Endothelial cell of umbilical vein (primary cell): ENCODE results near the gene ZNF133.

- PRO-cap: no peak
CAGE:
- cytosol, long polyA minus RNA: no peak
- cytosol, long polyA plus RNA: no peak
- long polyA plus RNA: no peak
- nucleus, long polyA minus RNA: no peak
- nucleus, long polyA plus RNA: no peak
Measured at GRCh38 chr20:17959424-17959987, 9.1 kb downstream of the SNX5 start.

GRCh38 chr20:17969713-17970421, 1.0 kb downstream of the MGME1 start:
- PRO-cap: bidirectional peak, plus-strand start at chr20:17970029, minus-strand start at chr20:17969916
CAGE:
- cytosol, long polyA minus RNA: start-site peak on the plus strand at chr20:17969962-17970074, 51 reads
- cytosol, long polyA plus RNA: start-site peak on the plus strand at chr20:17969972-17970084, 224 and 213 reads in 2 replicates
- long polyA plus RNA: start-site peak on the plus strand at chr20:17969952-17970059, 275 and 340 reads in 2 replicates
- nucleus, long polyA minus RNA: start-site peak on the minus strand at chr20:17969906-17970366, 36 reads
- nucleus, long polyA plus RNA: start-site peak on the plus strand at chr20:17969969-17970448, 295 and 311 reads in 2 replicates

- PRO-cap: no peak
CAGE:
- cytosol, long polyA minus RNA: no peak
- cytosol, long polyA plus RNA: no peak
- long polyA plus RNA: no peak
- nucleus, long polyA minus RNA: no peak
- nucleus, long polyA plus RNA: no peak
Measured at GRCh38 chr20:18252536-18253689, 35.4 kb upstream of the ZNF133 start.

DNA sequence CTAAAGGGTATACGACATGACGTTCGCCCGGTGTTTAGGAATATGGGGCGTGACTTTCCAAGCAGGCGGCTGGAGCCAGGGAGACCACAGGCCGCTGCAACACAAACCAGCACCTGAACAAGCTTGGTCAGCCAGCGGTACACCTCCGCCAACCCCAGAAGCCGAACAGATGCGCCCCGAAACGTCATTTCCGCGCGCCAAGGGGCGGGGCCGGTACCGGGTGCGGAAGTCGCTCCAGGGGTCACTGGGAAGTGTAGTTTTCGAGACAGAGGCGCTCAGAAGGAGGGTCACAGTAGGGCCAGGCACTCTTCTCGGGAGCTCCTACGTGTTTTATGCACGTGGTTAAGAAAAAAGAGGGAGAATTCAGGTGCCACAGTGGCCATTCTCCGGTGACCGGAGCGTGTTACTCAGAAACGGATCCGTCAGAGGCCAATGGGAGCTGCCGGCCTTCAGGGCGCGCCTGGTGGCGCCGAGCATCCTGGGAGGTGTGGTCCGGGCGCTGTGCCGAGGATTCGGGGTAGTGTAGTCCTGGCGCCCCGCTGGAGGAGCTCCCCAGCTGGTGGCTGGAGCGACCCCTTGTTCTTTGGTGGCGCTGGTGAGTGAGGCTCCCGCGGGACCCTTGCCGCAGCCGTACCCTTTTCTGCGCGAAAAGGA, at the start of gene ZNF133:
Gene ZNF133, plus strand, starts transcription at position 518 of the 654 bp plus-strand sequence.
- PRO-cap: bidirectional peak, plus-strand start at position 268 of the sequence, minus-strand start at position 171 of the sequence; bidirectional peak, plus-strand start at position 518 of the sequence, minus-strand start at position 424 of the sequence
CAGE:
- cytosol, long polyA minus RNA: start-site peak on the plus strand centred at position 513 of the sequence, 22 bp wide, 32 reads
- cytosol, long polyA plus RNA: no peak
- long polyA plus RNA: no peak
- nucleus, long polyA minus RNA: start-site peak on the plus strand centred at position 523 of the sequence, 48 bp wide, 283 reads
- nucleus, long polyA plus RNA: no peak

GRCh38 chr20:18388728-18389362, 78.0 kb downstream of the DZANK1 start:
- PRO-cap: no peak
CAGE:
- cytosol, long polyA minus RNA: no peak
- cytosol, long polyA plus RNA: no peak
- long polyA plus RNA: no peak
- nucleus, long polyA minus RNA: no peak
- nucleus, long polyA plus RNA: no peak

- PRO-cap: no peak
CAGE:
- cytosol, long polyA minus RNA: no peak
- cytosol, long polyA plus RNA: no peak
- long polyA plus RNA: no peak
- nucleus, long polyA minus RNA: no peak
- nucleus, long polyA plus RNA: no peak
Measured at GRCh38 chr20:18739530-18739792, 74.1 kb upstream of the SCP2D1 start.

DNA sequence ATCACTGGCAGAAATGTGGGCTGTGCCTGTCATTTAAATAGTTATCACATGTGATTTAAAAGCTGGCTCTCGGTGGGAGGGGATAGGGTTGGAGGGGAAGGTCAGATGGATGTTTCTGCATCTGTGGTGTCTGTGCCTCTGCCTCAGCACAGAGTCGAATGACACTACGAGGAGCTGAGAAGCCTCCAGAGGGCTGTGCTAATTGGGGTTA, 73.7 kb upstream of the SCP2D1 start:
- PRO-cap: no peak
CAGE:
- cytosol, long polyA minus RNA: no peak
- cytosol, long polyA plus RNA: no peak
- long polyA plus RNA: no peak
- nucleus, long polyA minus RNA: no peak
- nucleus, long polyA plus RNA: no peak

GRCh38 chr20:18795465-18795728, 18.2 kb upstream of the SCP2D1 start:
- PRO-cap: no peak
CAGE:
- cytosol, long polyA minus RNA: no peak
- cytosol, long polyA plus RNA: no peak
- long polyA plus RNA: no peak
- nucleus, long polyA minus RNA: no peak
- nucleus, long polyA plus RNA: no peak

- PRO-cap: no peak
CAGE:
- cytosol, long polyA minus RNA: no peak
- cytosol, long polyA plus RNA: no peak
- long polyA plus RNA: no peak
- nucleus, long polyA minus RNA: no peak
- nucleus, long polyA plus RNA: no peak
Measured at GRCh38 chr20:19049166-19049864, 163.1 kb upstream of the SLC24A3 start.

DNA sequence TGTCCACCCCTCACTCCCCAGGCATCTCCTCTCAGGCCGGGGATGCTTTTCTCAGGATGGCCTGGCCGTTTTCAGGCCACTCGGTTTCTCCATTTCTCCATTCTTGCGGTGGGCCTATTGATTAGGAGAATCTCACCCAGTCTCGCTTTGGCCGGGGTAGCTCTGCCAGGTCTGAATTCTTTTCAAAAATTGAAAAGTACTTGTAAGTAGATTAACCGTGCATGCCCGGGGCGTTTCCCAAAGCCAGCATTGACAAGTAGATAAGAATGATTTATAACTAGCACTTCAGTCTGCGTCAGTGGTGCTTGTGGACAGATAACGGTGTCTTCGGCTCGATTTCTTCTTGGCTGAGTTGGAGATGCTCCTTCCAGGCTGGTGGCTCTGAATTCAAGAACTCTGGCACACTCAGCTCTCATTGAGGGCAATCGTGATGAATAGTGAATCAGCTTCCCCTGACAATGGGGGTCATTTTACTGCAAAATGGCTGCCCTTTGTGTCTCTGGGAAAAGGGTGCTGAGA, 29.0 kb downstream of the SLC24A3 start:
- PRO-cap: no peak
CAGE:
- cytosol, long polyA minus RNA: no peak
- cytosol, long polyA plus RNA: no peak
- long polyA plus RNA: no peak
- nucleus, long polyA minus RNA: no peak
- nucleus, long polyA plus RNA: no peak

DNA sequence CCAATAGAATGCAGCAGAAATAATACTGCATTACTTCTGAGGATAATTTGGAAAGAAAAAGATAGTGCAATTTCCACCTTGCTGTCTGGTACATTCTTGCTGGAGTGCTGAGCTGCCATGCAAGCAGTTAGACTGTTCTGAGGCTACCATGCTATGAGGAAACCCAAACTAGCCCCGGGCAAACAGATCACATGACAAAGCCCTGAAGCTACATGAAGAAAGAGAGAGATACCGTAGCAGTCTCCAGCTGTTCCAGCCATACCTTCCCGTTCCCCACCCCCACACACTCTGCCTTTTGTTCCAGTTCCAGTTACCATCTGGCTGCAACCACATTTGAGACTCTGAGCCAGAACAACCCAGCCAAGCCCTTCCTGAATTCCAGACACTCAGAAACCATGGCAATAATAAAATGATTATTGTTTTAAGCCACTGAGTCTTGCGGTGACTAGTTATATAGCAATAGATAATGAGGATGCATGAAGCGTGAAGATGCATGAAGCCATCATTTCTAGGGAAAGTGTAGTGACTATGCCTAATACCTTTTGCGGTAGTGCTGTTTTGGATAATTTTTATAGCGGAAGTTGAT, 28.2 kb downstream of the RIN2 start:
- PRO-cap: bidirectional peak, plus-strand start at position 459 of the sequence, minus-strand start at position 290 of the sequence
CAGE:
- cytosol, long polyA minus RNA: no peak
- cytosol, long polyA plus RNA: no peak
- long polyA plus RNA: no peak
- nucleus, long polyA minus RNA: start-site peak on the minus strand centred at position 147 of the sequence, 17 bp wide, 16 reads; start-site peak on the minus strand centred at position 290 of the sequence, 60 bp wide, 13 reads
- nucleus, long polyA plus RNA: no peak

DNA sequence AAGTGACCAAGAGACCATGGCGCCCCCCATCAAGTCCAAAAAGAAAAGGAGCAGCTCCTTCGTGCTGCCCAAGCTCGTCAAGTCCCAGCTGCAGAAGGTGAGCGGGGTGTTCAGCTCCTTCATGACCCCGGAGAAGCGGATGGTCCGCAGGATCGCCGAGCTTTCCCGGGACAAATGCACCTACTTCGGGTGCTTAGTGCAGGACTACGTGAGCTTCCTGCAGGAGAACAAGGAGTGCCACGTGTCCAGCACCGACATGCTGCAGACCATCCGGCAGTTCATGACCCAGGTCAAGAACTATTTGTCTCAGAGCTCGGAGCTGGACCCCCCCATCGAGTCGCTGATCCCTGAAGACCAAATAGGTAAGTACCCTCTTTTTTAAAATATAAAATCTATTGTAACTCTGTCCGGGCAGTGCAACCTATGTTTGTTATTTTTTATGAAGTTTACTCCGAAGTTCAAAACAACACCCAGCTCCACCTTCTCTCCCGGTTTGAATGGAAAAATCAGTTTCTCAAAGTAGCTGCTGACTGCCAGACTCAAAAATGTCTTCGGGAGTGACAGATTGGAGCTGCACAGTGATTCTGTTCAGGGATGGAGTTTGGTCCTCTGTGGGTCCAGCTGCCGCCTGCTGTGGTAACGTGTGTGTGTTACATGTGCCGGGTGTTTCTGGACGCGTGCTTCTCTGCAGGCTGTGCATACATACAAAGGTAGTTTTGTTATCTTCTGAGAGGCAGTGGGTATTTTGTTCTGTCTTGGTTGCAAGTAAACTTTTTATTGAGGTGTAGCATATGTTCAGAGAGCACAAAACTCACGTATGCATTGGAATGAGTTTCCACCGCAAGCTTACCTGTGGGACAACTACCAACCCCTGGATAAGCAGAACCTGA, 41.5 kb upstream of the NAA20 start:
- PRO-cap: no peak
CAGE:
- cytosol, long polyA minus RNA: no peak
- cytosol, long polyA plus RNA: no peak
- long polyA plus RNA: no peak
- nucleus, long polyA minus RNA: no peak
- nucleus, long polyA plus RNA: no peak

DNA sequence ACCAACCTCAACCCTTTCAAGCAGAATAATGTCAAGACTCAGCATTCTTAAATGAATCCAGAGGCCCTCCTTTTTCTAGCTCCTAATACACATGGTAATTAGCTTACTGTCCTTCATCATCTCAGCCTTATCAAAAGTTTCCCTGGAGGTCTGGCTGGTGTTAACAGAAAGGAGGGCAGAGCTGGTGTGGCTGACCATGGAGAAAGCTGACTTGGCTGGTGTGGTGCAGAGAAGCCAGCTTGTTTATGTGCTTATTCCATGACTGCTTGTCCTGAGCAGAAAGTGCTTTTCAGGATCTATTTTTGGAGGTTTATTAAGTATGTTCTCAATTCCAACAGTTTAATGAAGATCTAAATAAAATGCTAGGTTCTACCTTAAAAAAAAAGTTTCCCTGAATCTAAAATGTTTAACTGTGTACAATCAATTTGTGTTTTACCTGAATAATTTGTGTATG, 50.5 kb downstream of the CFAP61 start:
- PRO-cap: no peak
CAGE:
- cytosol, long polyA minus RNA: no peak
- cytosol, long polyA plus RNA: no peak
- long polyA plus RNA: no peak
- nucleus, long polyA minus RNA: no peak
- nucleus, long polyA plus RNA: no peak

DNA sequence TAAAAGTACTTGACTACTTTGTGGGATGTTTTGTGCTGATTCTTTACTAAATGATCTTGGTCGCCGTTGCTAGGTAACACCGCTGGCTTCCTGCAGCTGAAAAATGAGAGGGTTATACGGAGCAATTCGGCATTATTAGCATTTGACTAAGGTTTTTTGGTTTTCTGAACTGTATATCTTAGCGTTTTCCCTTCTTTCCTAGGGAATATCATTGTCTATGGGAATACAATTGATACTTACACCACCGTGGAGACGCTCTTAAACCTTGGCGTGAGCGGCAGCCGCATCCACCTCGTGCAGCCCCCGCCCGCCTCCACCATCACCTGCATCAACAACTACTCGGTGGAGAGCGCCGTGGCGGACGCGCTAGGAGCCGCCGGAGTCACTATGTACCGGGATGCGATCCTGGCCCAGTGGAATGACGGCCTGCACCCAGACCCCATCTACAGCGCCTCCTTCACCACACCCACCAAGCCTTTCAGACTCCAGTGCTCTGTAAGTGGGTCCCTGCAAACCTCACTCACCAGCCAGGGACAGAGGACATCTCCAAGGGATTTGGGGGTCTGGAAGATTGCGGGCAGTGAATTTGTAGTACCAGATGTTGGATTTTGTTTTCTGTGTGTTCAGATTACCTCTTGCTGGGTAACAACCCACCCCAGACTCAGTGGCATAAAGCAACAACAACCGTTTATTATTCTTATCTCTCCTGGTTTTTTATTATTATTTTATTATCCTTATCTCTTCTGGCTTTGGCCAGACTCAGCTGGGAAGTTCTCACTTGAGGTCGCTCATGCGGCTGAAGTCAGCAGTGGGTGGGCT, 90.7 kb upstream of the INSM1 start:
- PRO-cap: no peak
CAGE:
- cytosol, long polyA minus RNA: no peak
- cytosol, long polyA plus RNA: no peak
- long polyA plus RNA: no peak
- nucleus, long polyA minus RNA: no peak
- nucleus, long polyA plus RNA: no peak

GRCh38 chr20:20463917-20464535, 96.1 kb downstream of the INSM1 start:
- PRO-cap: no peak
CAGE:
- cytosol, long polyA minus RNA: no peak
- cytosol, long polyA plus RNA: no peak
- long polyA plus RNA: no peak
- nucleus, long polyA minus RNA: no peak
- nucleus, long polyA plus RNA: no peak

GRCh38 chr20:20601568-20602037, 110.8 kb downstream of the RALGAPA2 start:
- PRO-cap: no peak
CAGE:
- cytosol, long polyA minus RNA: start-site peak on the minus strand at chr20:20601789-20601812, 11 reads
- cytosol, long polyA plus RNA: no peak
- long polyA plus RNA: no peak
- nucleus, long polyA minus RNA: no peak
- nucleus, long polyA plus RNA: no peak

DNA sequence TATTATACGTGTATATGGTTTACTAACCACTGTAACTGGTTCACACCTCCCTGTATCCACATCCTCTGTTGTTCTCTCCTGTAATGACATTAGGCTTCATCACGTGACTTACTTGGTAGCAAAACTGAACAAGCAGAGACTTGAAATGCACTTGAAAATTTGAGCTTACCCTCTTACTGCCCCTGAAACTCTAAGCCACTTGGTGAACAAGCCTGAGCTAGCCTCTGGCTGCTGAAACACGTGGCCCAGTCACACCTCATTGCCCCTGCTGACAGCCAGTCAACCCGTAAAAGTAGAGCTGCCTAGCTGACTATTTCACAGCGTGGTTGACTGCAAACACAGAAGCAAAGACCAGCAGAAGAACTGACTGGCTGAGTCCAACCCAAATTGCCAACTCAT, 109.1 kb downstream of the RALGAPA2 start:
- PRO-cap: no peak
CAGE:
- cytosol, long polyA minus RNA: no peak
- cytosol, long polyA plus RNA: no peak
- long polyA plus RNA: no peak
- nucleus, long polyA minus RNA: no peak
- nucleus, long polyA plus RNA: no peak

DNA sequence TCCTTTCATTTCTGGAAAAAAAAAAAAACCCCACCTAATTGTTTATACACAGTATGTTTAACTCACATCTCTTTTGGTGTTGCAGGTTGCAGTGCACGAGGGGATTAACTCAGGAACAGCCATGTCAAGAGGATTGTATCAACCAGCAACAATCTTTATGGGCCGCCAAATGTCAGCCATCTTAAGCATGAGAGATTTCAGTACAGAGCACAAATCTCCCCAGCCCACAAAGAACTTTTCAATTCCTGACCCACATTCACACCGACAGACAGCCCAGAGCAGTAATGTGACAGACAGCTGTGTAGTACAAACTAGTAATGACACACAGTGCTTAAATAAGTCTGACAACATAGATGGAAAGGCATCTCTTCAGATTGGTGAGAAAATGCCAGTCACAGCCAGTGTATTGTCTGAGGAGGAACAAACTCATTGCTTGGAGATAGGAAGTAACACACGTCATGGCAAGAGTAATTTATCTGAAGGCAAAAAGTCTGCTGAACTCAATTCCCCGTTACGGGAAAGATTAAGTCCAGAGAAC, 36.0 kb downstream of the KIZ start:
- PRO-cap: no peak
CAGE:
- cytosol, long polyA minus RNA: no peak
- cytosol, long polyA plus RNA: no peak
- long polyA plus RNA: no peak
- nucleus, long polyA minus RNA: no peak
- nucleus, long polyA plus RNA: no peak

- PRO-cap: no peak
CAGE:
- cytosol, long polyA minus RNA: no peak
- cytosol, long polyA plus RNA: no peak
- long polyA plus RNA: no peak
- nucleus, long polyA minus RNA: no peak
- nucleus, long polyA plus RNA: no peak
Measured at GRCh38 chr20:21183322-21183646, 57.4 kb downstream of the KIZ start.

GRCh38 chr20:21218126-21218810, 84.9 kb upstream of the XRN2 start:
- PRO-cap: no peak
CAGE:
- cytosol, long polyA minus RNA: no peak
- cytosol, long polyA plus RNA: no peak
- long polyA plus RNA: no peak
- nucleus, long polyA minus RNA: no peak
- nucleus, long polyA plus RNA: no peak